Paraaortic lymph node (tissue), 1 donor: ENCODE measurements around the gene CHRNA9.

DNA sequence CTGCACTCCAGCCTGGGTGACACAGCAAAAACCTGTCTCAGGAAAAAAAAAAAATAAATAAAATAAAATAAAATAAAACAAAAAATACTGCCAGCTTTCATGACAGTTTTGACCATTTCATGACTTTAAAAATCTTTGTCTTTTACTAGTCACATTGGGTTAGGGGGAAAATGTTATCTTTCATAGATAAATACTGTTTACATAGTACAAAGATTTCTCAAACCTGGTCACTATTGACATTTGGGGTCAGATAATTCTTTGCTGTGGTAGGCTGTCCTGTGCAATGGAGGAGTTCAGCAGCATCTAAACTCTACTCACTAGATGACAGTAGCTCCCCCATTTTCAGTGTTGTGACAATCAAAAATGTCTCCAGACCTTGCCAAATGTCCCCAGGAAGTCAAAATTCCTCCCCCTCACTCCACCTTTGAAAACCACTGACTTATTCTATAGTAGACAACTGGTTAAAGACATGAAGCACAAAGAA, 7.0 kb downstream of the KLB start:
- PRO-cap = no peak

- PRO-cap = no peak
These were observed 8.3 kb downstream of the RPL9 start for GRCh38 chr4:39449975-39451285.

DNA sequence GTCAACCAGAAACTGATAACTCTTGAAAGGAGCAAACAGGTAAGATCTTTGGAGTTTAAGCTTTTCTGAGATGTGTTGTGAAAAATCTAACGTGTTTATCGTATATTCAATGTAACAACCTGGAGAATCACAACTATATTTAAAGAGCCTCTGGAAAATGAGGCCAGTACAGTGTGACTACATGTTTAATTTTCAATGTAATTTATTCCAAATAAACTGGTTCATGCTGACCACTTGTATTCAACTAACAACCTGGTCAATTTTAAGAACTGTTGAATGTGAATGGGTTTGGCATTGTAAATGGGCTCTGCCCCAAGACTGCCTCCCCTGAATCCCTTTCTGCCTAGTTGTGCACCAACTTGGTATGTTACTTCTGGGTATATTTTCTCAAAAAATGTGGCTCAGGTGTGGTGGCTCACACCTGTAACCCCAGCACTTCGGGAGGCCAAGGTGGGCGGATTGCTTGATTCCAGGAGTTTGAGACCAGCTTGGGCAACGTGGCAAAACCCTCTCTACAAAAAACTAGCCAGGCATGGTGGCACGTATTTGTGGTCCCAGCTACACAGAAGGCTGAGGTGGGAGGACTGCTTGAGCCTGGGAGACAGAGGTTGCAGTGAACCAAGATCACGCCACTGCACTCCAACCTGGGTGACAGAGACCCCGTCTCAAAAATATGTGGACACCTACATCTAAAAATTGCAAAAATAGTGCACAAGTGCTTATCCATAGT, 7.3 kb downstream of the RPL9 start:
- PRO-cap = no peak

- PRO-cap = no peak
These were observed 26.4 kb downstream of the LIAS start for GRCh38 chr4:39485243-39485610.

DNA sequence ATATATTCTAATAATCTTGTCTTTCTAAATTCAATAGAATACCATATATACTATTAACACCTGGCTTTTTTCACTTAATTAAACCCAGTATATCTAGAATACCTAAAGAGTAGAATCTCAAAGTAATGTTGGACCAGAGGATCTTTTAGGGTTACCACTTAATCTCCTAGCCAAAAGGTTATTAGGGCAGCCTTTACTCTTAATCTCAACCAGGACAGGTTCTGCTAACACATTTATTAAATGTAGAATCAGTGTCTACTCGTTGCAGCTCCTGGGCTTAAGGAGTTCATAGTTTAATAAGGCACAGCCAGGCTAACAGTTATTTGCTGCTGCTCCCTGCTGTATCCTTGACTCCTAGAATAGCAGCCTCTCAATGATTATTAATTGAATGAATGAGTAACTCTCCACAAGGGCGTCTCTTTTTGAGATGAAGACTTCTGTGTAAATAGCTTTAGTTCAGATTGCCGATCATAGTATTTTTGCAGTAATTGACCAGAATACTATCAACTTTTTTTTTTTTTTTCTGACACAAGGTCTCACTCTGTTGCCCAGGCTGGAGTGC, 3.2 kb downstream of the UGDH start:
- PRO-cap = no peak

DNA sequence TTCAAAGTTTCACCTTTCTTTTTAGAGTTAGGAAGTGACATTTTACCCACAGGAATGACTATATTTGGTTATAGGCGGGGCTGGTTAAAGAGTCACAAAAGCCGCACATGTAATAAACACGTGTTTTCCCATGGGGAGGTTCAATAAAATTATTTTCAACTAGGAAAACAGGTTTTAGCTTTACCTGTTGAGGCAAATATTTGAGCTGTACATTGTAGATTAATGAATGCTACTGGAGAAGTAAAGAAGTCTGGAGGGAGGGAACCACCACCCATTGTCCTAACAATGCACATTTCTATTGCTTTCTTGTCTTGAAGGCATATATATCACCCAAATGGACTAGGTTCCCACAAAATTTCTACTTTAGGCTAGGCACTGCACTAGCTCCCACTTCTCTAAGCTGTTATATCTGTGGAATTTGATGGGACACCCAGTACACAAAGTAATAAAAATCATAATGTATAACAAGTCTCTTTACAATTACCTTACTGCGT, 41.7 kb upstream of the UGDH start:
- PRO-cap = no peak

DNA sequence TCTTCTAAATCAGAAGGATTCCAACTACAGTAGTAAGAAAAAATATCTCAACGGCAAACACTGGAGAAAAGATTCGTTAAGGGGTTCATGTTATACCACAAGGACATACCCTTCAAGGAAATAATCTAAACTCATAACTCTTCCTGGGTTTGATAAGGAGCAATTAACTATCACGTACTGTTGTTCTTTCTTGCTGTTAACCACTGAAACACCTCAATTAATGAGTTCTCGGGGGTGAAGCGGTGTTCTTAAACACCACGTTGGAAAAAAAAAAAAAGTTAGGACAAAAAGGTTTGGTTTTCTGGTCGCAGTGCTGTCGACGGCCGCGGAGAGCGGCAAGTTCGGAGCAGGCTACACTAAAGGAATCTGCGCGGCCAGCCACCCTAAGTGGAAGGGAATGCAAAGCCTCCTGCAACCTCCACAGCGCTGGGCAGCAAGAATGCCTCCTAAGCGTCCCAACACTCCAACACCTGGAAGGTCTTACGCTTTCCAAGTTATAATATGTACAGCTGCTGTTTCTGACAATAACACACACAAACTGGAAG, 1.3 kb downstream of the SMIM14 start:
- PRO-cap = no peak

DNA sequence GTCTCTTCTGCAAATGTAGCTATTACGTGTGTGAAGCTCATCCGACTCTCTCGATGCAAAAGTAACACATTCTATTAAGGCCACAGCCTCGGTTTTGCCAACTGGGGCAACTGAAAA, 926 bp downstream of the SMIM14 start:
- PRO-cap = no peak

DNA sequence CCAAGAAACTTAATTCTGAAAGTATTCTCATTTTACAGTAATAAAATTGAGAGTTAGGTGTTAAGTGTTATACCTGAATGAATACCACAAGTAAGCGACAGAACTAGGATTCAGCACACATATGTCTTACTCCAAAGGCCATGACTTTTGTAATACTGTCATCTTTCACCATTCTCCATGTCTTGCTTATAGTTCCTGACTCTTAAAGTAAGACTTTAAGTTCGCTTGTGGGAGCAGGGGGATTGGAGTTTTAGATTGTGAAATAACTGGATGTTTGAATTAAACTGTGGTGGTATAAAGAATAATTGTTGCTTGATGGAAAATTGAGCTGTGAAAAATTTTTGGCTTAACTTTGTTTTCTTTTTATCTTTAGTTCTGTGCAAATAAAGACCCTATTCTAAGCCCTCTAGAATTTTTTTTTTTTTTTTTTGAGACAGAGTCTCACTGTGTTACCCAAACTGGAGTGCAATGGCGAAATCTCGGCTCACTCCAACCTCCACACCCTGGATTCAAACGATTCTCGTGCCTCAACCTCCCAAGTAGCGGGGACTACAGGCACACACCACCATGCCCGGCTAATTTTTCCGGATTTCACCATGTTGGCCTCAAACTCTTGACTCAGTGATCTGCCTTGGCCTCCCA, 35.9 kb downstream of the UBE2K start:
- PRO-cap = no peak

DNA sequence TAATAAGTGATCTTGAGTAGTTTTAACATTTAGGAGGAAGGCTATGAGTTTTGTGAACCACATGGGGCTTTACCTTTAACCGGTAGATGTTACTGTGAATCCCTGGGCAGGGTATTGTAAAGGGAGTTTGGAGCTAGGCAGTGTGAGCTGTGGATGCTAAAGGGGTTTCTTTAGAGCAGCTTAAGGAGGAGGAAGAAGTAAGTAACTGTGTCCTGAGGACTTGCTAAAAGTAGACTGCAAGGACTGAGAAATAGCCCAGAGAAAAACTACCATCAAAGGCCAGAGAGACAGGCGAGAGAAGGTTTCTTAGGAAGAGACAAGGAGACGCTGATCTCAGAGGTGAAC, 5.6 kb downstream of the RHOH start:
- PRO-cap = no peak

DNA sequence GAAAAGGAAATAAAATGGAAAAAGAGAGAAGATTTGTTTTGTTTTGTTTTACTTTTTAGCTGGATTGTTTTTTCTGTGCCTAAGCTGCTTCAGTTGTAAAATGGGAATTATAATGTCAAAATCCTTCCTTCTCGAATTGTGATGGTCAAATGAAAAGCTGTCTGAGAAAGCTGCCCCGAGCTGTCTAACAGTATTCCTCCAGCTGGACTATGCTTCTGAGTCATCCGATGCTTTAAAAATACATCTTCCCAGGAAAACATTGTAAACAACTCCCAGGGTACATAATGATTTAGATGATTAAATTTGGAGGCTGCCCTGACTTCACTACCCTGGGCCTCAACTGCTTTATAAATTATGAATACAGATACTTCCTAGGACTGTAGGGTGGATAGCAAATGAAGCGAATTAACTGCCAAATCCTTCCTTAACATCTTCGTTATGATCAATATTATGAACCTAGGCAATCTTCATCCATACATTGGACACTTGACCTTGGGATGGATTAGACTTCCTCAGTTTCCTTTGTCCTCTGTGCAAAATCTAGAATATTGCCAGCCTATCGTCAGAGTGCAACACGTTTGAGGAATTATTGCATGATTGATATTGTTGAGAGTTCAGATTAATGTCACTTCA, 15.1 kb downstream of the RHOH start:
- PRO-cap = no peak

DNA sequence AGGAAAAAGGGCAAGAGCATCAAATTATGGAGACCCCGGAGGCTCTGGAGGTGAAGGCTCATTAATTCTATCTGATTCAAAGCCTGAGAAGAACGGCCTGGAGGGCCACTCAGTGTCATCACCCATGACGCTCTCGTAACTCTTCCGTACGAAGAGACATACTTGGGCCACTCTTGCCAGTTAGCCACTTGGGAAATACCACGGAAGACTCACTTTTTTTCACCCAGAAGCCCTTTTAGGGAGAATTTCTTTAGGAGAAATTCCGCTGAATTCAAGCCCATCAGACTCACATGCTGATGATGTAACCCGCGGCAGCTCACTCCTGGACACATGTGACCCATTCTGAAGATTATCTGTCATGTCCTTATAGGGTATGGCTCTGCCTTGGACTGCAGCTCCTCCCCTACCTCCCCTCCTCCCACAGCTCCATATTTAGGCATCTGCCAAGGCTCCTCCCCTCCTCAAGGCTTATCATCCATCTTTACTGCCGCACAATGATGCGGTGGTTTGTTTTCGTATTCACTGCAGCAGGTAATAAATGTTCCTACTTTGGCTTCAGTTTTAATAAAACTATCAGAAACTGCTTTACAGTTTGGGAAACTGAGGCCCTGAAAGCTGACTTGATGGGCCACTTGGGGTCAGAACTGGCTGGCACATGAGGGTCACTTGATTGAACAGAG, 41.9 kb downstream of the RHOH start:
- PRO-cap = bidirectional peak, plus-strand start at position 510 of the sequence, minus-strand start at position 339 of the sequence

GRCh38 chr4:40335074-40335947, at the start of gene CHRNA9:
CHRNA9 (plus strand) TSS chr4:40335333.
- PRO-cap = no peak

DNA sequence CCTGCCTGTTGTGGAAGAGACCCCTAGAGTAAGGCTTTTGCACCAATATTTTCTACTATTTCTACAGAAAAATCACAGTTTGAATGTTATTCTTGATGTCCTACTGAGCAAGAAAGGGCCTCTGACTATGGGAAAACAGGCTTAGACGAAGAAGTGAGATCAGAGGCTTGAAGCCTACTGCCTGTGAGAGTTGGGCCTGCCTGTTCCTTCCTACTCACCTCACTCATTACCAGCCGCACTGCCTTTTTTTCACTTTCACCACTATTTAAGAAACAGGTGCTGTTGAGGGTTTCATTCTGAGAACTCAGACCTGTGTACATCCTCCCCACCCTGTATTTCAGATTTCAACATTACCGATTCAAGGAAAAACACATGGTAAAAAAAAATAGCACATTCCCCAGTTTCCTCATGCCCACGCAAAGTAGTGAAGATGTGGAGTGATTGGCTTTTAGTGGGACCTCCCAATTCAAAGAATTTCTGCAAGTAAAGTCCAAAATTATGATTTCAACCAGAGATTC, 98.3 kb downstream of the CHRNA9 start:
- PRO-cap = no peak

DNA sequence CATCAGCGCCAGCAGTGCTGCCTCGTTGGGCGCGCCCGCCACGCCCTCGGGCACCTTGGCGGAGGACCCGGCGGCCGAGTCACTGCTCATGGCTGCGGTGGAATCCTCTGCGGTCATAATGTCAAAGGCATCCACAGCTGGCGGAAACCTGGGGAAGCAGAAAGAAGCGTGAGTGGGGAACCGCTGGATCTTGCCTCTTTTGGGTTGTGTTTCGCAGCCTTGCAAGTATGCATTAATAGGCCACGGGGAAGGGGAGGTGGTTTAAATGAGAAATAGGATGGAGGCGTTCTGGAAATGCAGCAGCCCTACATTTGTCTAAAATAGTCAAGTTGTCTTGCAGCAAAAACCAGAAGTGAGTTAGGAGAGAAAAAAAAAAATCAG, 103.6 kb downstream of the CHRNA9 start:
- PRO-cap = no peak

GRCh38 chr4:40458442-40459108, 123.4 kb downstream of the CHRNA9 start:
- PRO-cap = no peak

DNA sequence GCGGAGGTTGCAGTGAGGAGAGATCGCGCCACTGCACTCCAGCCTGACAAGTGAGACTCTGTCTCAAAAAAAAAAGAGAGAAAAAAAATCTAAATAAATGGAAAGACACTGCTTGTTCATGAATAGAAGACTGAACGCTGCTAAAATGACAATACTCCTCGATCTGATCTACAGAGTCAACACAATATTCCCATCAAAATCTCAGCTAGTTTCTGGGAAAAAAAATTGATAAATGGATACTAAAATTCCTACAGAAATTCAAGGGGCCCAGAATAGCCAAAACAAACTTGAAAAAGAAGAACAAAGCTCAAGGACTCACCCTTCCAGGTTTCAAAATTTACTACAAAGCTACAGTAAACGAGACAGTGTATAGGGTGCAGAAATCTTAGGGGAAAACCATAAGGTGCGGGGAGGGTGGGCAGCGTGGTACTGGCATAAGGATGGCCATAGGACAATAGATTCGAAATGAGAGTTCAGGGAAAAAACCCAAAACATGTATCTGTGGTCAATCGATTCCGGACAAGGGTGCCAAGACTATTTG, 138.9 kb downstream of the RBM47 start:
- PRO-cap = no peak

- PRO-cap = unidirectional peak, minus-strand start at chr4:40516829
These were observed 112.9 kb downstream of the RBM47 start for GRCh38 chr4:40516798-40517160.

DNA sequence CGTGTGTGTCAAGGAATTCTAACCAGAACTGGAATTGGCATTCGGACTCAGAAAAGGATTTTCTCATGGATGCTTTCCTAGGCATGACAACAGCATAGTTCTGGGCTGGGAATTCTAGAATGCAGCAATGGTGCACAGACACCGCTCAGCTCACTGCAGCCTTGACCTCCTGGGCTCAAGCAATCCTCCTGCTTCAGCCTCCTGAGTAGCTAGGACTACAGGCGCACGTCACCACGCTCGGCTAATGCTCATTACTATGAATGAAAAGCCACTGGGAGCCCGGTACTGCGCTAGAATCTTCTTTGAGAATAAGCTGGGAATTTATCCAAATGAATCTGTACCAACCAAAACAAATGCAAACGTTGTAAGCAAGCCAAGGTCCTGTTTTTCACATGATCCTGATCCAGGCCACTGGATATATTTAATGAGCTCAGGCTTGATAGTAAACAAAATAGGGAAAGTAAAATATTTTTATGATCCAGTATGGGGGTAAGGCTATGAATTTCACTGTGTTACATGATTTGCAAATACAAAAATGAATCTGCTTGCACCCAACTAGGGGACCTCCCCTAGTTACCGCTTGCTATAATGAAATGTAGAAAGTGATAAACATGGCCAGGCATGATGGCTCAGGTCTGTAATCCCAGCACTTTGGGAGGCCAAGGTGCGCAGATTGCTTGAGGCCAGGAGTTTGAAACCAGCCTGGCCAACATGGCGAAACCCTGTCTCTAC, 105.0 kb downstream of the RBM47 start:
- PRO-cap = no peak

GRCh38 chr4:40628910-40629226, 796 bp downstream of the RBM47 start:
- PRO-cap = bidirectional peak, plus-strand start at chr4:40629155, minus-strand start at chr4:40629045